LHCN-M2 (cell line): ENCODE measurements around a stretch of chr1.

- RAMPAGE, long total RNA, result no peak
Observed at GRCh38 chr1:85578674-85579018, 1.9 kb upstream of the CCN1 start.

DNA sequence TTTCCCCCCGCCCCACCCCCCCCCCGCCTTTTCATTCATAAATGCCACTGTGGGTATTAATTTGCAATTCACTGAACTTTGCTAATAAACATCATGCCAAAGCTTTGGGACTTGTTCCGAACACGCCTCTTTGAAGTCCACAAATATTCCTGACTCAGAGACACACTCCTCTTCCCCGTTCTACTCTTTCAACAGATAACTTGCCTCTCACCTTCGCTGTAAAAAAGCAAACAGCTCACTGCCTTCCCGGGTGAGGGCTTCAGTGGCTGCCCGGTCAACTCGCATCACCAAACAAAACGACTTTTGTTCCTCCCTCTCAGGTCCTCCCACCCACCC, 611 bp upstream of the CCN1 start:
- RAMPAGE, long total RNA, result no peak

DNA sequence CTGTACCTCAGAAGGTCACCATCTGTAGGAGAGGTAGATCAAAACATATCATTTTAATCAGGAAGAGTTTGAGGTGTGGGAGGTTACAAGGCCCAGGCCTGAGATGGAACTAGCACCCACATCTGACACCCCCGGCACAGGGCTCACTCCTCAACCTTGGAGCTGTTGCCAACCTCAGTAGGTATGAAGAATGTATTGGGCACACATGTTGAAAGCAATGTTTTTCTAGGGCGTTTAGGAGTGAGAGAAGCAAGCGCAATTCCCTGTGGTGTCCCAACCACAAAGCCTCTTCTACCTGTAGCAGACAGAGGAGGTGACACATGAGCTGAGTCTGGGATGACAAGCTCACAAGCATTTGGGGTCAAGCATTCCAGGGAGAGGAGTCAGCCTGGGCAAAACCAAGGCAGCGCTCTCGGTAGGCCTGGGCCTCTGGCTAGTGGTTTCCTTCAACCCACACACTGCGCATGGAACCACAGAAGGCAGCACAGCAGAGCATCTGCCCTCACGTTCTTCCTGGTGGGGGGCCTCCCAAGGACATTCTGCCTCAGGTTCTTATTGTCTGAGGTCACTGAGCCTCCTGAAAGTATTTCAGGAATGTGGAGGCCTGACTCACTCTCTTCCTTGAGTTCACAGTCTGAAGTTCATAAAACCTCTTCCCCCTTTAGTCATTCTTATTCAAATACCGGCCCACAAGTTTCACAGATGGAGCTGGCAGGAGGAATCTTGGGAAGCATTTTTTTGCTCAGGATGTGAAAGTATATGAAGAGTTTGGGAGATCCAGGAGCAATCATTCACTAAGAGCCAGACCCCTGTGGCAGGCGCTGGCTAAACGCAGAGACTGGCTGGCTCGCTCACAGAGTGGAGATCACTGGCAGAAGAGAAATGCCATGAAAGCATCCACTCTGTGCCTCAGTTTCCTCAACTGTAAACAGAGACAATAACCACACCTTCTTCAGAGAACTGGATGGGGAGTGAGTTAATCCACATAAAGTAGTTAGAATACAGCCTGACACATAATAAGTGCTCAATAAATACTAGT, 26.7 kb downstream of the CCN1 start:
- RAMPAGE, long total RNA, result no peak

GRCh38 chr1:86377423-86378002, 18.6 kb downstream of the ODF2L start:
- RAMPAGE, long total RNA, result no peak

DNA sequence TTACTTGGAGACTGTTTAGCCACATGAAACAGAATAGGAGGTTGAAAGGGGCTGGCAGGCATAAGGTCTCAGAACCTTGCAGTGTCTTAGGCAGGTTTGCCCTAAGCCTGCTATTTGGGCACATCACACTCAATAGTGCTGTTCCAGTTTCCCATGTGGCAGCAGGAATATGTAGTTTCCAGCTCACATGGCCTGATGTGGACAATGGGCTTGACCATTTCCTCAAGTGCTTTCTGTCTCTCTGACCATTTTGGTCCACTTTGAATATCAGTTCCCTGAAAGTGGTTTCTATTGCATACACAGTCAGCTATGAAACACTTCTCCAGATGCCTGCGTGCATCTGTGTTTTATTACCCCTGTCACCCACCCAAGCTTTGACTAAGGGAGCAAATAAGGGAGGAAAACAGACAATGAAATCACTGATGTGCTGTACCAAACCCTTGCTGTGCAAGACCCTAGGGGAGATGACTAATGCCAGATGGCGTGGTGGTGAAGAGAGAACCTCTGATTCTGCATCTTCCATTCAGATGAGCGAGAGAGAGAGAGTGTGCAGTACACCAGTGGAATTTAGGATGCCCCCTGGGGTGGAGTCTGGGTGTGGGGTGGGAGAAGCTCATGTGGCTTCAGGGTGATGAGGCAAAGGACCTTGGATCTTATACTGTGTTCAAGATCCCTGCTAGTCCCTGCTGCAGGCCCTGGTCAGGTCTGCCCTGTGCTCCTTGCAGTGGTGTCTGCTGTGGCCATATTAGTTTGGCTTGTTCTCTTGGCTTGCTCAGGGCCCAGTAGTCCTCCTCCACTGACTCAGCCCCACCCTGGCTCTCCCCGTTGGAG, 18.4 kb downstream of the CLCA1 start:
- RAMPAGE, long total RNA, result no peak

- RAMPAGE, long total RNA, result no peak
Observed at GRCh38 chr1:86500743-86501471, 32.2 kb downstream of the CLCA1 start.

GRCh38 chr1:86616958-86617386, 70.1 kb downstream of the CLCA4 start:
- RAMPAGE, long total RNA, result no peak

DNA sequence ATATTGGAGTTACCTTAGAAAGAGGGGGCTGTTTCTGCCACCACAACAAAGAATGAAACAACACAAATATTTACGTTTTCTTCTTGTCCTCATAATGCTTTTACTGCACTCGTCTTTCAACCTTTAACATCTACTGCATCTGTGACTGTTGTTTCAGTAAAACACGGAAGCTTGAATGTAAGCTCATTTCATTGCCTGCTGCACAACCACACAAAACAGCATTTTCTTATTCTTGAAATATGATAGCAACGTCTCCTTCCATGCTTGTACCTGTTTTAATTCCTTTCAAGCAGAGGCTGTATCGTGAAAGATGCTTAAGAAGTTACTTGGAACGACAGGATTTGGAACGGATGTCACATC, 802 bp upstream of the SH3GLB1 start:
- RAMPAGE, long total RNA, result no peak

GRCh38 chr1:86703954-86704342, 428 bp upstream of the SH3GLB1 start:
- RAMPAGE, long total RNA, result no peak

DNA sequence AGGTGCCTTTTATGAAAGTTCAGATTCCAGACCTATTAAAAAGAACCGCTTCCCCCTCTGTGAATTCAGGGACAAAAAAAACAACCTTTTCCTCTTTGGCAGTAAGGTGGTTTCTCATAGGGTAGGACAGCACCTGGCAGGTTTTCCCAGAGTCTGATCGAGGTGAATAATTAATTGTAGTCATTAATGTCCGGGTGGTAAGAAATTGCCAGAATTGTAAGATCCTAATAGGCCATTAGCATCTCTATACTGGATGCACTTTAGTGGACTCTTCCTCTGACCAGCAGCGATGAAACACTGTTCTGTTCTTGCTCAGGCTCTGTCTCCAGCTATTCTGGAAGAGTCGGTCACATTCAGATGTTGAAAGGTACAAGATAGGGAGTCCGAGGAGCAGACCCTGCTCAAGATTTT, 70.4 kb downstream of the SH3GLB1 start:
- RAMPAGE, long total RNA, result no peak

GRCh38 chr1:86933877-86934237, 19.4 kb downstream of the HS2ST1 start:
- RAMPAGE, long total RNA, result no peak

DNA sequence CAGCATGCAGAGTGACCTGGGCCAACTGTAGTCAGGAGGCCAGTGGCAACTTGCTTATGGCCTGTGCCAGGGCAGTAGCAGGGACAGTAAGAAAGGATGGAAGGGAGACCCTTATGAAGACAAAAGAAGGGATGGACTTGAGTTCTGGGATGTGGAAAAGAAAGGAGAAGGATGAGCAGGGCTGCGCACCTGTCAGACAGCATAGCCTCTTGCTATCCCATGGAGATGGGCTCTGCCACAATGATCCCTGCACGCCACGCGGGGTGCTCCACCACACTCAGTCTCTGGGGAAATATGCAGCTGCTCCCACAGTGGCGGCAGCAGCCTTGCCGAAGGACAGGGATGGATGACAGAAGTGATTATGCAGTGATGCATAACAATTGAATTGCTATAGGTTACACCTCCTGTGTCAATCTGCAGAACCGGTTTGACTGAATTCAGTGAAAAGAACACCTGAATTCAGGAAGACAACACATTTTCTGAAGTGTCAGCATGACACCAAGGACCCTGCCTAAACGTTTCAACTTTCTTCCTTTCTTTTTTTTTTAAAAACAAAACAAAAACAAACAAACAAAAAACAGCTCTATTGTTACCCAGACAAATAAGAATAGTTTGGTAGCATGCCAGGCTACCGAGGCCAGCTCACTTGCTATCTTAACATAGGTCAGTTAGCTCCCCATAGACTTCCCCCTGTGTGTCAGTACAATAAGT, 127.8 kb upstream of the LMO4 start:
- RAMPAGE, long total RNA, result no peak

- RAMPAGE, long total RNA, result no peak
Observed at GRCh38 chr1:87226189-87226962, 102.3 kb upstream of the LMO4 start.

GRCh38 chr1:87684759-87685297, 356.1 kb downstream of the LMO4 start:
- RAMPAGE, long total RNA, result no peak

DNA sequence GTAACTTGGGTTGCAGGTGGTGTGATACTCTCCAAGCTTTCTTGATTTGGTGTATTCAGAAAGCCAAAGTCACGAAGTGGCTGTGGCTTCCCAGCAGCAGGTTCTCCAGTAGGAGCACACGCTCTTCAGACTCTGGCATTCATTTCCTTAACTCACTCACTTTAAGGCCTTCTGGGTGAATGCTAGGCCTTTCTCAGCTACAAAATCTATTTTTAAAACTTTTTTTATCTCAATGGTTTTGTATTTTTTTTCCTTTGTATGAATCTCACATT, 22.9 kb upstream of the PKN2 start:
- RAMPAGE, long total RNA, result no peak

- RAMPAGE, long total RNA, result no peak
Observed at GRCh38 chr1:88909812-88910218, 18.4 kb upstream of the GTF2B start.

GRCh38 chr1:89005138-89006248, 13.1 kb upstream of the KYAT3 start:
- RAMPAGE, long total RNA, result no peak

- RAMPAGE, long total RNA, result no peak
Observed at GRCh38 chr1:89023072-89023574, 457 bp upstream of the GBP3 start.

- RAMPAGE, long total RNA, result no peak
Observed at GRCh38 chr1:89081036-89081545, 16.1 kb upstream of the GBP1 start.

DNA sequence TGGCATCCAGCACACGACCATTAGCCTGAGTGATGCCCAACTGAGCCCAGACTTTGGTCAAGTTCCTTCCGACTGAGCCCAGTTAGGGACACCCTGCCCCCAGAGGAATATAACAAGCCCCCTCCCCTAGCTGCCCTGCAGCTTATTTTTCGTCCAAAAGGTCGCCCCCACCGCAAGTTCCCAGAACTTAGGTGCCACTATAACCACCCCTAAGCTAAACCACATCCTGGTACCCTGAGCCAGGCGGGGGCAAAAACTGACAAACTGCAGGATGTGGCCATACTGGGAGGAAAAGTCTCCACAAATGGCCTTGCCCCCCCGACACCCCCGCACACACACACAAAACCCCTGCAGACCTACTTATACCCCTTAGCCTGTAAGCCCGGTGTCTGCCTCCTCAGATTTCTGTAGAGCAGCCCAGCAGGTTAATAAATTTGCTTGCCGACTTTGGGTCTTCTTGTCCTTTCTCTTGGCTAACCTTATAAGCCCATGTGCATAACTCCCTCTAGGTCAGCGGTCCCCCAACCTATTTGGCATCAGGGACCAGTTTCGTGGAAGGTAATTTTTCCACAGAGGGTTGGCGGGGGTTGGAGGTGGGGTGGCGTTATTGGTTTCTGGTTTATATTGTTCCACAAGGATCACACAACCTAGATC, 13.0 kb downstream of the GBP5 start:
- RAMPAGE, long total RNA, result no peak